Sternocleidomastoid (tissue), 1 donor: ENCODE measurements around a stretch of chr13.

GRCh38 chr13:42560220-42560814, 13.6 kb upstream of the TNFSF11 start:
- PRO-cap, result no peak

DNA sequence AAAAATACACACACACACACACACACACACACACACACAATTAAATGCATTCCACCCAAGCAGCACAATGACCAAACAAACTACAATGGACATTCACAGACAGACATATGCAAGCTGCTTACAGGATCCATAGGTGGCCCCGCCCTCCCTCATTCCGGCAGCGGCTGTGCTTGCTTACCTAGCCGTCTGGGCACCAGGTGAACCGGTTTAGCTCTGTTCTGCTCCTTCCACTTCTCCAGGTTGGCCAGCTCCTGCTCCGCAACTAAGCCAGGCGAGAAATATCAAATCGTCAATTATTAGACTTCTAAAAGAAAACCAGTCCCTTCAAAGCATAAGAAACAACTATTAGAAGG, 23.1 kb downstream of the EPSTI1 start:
- PRO-cap, result no peak

DNA sequence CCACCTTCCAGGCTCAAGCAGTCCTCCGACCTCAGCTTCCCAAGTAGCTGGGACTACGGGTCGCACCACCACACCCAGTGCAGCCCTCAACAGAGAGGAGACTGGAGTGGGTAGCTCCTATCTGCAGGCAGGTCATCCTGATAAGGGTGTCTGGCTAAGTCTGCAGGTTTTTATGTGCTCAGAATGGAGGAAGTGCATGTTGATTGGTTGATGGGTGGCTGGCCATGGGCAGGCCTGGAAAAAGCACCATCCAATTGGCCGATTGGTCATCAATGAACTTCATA, 12.8 kb downstream of the DNAJC15 start:
- PRO-cap, result no peak

GRCh38 chr13:43407072-43407583, 379.6 kb downstream of the ENOX1 start:
- PRO-cap, result no peak

- PRO-cap, result no peak
Observed at GRCh38 chr13:43938878-43939569, 59.3 kb downstream of the LACC1 start.

DNA sequence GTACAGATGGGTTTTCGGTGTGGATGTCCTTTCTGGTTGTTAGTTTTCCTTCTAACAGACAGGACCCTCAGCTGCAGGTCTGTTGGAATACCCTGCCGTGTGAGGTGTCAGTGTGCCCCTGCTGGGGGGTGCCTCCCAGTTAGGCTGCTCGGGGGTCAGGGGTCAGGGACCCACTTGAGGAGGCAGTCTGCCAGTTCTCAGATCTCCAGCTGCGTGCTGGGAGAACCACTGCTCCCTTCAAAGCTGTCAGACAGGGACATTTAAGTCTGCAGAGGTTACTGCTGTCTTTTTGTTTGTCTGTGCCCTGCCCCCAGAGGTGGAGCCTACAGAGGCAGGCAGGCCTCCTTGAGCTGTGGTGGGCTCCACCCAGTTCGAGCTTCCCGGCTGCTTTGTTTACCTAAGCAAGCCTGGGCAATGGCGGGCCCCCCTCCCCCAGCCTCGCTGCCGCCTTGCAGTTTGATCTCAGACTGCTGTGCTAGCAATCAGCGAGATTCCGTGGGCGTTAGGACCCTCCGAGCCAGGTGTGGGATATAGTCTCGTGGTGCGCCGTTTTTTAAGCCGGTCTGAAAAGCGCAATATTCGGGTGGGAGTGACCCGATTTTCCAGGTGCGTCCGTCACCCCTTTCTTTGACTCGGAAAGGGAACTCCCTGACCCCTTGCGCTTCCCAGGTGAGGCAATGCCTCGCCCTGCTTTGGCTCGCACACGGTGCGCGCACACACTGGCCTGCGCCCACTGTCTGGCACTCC, 95.8 kb downstream of the LACC1 start:
- PRO-cap, result no peak

DNA sequence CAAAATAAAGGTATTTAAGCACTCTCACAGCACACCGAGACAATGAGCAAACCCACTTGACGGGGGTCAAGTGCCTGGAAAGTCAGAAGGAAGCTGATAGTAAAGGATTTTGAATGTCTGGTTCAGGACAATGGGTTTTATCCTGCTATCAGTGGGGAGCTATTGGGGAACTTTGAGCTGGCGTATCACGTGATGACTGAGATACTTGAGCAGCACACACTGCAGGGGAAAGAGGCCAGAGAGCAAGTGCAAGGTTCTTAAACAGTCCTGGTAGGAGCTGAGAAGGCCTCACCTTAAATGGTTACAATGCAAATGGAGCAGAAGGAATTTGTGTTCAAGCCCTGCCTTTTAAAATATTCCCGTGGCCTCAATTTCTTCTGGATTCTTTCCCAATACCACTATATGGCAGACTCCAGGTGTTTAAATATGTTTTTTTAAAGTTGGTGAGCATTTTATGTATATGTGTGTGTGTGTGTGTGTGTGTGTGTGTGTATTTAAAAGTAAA, 56.0 kb downstream of the SMIM2 start:
- PRO-cap, result no peak

DNA sequence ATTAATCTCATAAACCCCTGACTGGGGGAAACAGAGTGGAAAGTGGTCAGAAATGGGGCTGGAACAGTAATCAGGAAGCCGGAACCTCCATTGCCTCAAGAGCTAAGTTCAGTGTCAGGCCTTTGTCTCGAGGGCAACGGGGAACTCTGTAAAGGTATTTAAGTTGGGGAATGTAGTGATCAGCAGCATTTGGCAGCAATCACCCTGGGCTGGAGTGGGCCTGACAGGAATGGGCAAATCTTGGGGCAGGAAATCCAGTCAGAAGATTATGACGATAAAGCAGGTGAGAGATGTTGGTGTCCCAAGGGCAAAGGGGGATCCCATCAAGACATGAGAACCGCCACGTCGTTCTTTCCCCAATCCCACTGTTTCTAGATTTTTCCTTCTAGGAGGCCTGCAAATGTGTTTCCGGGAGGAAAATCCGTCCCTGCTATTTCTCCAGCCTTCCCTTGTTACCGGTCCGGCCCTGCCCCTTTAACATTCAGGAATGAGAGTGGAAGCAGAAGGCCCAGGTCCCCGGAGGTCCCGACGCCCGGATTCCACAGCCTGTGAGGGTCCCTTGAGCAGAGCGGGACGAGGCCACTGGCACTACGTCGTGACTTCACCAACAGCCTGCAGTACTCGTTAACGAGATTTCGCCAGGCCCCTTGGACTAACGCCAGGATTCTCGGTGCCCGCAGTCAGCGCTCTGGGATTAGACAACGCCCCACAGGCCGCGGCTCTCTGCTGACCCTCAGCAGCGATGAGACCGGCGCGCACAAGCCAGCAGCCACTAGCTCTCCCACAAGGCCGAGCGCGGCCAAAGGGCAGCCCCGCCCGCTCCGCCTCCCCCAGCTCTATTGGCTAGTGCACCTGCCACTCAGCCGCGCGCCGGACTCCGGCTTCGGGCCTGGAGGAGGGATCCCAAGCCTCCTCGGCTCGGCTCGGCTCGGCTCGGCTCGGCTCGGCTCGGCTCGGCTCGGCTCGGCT, 19.6 kb downstream of the SMIM2 start:
- PRO-cap, result bidirectional peak, plus-strand start outside the sequence, minus-strand start at position 780 of the sequence

- PRO-cap, result bidirectional peak, plus-strand start at chr13:44219173, minus-strand start at chr13:44218906
Observed at GRCh38 chr13:44218619-44219335, 57.7 kb upstream of the SMIM2 start.

GRCh38 chr13:44301783-44302721, 71.6 kb upstream of the SERP2 start:
- PRO-cap, result no peak

GRCh38 chr13:44313441-44314166, 60.0 kb upstream of the SERP2 start:
- PRO-cap, result no peak

- PRO-cap, result no peak
Observed at GRCh38 chr13:44382632-44383097, 9.0 kb downstream of the SERP2 start.

DNA sequence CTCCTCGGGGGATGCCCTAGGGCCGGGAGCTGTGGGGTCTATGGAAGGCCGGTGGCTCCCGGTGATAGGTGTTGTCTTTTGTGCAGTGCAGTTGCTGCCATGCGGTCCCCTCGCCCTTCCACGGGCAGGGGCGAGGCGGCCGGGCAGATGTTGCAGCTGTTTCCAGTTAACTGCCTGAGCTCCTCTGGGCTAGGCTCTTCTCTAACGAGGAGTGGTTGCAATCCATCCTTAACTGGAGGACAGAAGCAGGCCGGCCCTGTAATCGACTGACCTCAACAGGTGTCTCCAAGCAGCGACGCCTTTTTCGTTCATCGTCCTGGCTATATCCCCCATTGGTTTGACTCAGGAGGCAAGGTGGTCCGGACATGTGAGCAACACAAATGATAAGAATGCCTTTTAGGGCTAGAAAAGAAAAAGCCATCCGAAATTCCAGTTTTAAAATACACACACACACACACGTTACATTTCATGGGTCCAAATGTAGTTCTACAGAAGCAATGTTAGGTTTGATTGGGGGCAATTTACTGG, 1.9 kb upstream of the TSC22D1 start:
- PRO-cap, result no peak

DNA sequence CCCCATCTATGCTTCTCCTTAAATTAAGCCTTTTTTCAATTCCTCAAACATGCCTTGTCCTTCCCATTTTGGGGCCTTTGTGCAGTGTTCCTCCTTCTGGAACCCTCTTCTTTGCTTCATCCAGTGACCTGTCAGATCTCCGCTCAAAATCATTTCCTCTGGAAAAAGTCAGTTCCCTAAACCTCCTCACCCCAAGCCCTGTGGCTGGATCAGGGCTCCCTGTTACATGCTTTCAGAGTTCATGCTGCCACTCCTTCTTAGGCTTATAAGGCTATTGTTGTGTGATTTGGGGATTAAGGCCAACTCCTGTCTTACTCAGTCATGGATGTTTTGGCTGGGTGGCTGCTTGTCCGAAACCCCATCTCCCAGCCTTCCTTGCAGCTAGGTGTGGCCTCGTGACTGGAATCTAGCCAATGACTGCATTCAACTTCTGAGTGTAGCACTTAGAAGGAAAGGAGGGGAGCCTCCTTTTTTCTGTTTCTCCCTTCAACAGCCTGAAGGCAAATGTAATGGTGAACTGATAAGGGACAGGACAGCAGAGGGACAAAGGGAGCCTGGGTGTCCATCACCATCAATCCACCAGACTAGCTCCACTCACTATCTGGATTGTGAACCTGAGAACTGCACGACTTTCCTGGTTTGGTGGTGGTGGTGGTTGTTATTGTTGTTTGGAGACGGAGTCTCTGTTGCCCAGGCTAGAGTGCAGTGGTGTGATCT, 64.0 kb upstream of the GTF2F2 start:
- PRO-cap, result no peak

DNA sequence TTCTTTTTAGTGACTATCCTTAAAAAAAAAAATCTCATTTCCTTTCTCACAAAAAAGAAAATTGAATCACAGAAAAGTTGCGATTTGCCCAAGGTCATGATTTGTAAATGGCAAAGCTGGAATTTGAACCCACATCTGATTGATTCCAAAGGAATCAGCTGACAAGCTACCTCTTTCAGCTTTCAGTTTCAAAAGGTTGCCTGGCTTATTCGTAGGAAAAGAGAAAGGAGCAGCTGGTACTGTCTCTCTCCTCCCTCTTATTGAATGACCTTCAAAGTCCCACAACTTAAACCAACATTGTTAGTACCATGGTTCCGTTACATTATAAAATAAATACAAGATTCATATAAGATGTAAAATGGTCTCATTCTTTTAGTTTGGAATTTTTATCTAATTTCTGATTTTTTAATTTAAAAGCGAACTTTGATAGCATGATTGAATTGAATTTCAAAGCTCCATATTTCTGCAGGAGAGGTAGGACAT, 18.3 kb upstream of the KCTD4 start:
- PRO-cap, result no peak

DNA sequence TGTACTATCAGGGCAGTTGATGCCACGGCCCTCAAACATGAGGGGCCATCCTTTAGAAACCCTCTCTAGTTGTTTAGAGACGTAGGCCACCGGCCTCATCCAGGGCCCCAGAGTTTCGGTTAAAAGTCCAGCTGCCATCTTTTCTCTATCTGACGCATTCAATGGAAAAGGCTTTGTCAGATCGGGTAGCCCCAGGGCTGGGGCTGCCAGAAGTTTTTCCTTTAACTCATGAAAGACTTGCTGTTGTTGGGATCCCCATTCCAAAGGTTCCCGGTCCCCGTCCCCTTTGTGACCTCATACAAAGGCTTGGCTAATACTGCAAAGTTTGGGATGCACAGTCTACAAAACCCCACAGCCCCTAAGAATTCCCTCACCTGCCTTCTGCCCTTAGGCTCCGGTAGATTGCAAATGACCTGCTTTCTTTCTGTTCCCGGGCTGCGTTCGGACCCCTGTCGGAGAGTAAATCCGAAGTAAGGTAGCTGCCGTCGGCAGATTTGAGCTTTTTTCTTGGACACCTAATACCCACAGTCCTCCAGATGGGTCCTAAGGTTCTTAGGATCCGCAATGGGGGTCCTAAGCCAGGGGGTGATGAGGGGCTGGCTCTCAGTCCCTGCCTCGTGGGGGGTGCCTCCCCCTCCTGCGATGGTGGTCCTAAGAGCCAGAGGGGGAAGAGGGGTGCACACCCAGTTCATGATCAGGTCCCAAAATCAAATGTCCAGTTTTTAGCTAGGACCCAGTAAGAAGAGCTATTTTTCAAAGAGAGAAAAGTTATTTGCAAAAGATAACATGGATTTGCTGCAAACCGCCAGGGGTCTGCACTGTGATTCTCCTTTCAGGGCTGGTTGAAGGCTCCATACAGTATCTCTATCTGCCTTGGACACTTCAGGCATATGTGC, 34.6 kb downstream of the SLC25A30 start:
- PRO-cap, result no peak

DNA sequence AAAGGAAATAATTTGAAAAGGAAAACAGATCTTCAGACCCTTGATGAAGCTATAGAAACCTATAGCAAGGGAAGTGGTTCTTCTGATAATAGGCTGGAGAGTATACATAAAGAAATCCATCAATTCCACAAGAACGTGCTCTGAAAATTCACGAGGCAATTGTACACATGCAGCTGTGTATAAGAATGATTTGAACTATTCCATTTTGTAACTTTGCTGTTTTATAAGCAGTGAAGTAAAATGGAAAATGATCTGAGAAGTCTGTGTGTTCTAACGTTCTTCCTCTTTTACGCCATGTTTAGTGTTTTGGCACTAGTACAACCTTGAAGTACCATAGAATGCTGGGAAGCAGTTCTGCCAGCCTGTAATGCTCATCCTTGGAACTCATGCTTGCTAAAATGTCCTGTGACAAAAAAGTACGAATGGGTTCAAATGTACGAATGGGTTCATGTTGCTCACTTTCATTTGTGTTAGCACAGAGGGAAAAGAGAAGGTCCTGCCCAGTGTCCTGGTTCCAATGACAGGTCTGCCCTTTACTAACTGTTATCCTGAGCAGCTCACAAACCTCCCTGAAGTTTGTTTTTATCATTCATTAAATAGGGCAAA, 3.4 kb upstream of the COG3 start:
- PRO-cap, result no peak

GRCh38 chr13:45500514-45500983, 35.8 kb downstream of the COG3 start:
- PRO-cap, result no peak

- PRO-cap, result no peak
Observed at GRCh38 chr13:45521136-45521628, 56.4 kb downstream of the COG3 start.

- PRO-cap, result no peak
Observed at GRCh38 chr13:46168338-46168720, 13.6 kb downstream of the LCP1 start.